ENCODE measurements around the gene ARPP21.

DNA sequence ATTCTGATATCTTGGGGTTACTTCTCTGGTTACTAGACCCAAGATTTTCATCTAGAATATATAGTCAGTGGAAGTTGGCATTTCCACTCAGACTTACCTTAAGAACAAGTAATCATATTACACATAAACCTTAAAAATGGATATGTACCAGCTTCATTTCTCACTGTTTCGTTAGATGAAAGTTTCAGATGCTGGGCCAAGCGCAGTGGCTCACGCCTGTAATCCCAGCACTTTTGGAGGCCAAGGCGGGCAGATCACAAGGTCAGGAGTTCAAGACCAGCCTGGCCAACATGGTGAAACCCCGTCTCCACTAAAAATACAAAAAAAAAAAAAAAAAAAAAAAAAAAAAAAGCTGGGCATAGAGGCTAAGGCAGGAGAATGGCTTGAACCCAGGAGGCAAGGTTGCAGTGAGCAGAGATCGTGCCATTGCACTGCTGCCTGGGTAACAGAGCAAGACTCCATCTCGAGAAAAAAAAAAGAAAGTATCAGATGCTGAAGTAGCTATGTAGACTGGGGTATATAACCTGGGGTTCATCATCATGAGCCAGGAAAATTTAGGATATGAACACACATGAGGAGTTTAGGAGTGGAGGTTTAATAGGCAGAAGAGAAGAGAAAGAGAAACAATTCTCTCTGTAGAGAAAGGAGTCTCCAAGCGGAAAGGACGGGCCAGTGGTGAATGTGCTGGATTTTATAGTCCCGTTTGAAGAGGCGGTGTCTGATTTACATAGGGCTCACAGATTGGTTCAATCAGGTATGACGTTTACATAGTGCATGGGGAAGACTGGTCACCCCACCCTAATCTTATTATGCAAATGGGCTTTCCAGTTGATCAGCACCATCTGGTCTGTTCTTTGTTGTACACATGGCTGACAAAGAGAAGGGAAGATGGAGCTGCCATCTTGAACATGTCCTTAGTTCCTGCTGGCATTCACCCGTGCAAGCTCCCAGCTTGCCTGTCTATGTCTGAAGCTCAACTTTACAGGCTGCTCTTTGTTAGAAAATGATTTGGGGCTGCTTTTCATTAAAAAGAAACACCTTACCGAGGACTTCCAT, 62.7 kb downstream of the TGFBR2 start:
- PRO-cap = no peak

DNA sequence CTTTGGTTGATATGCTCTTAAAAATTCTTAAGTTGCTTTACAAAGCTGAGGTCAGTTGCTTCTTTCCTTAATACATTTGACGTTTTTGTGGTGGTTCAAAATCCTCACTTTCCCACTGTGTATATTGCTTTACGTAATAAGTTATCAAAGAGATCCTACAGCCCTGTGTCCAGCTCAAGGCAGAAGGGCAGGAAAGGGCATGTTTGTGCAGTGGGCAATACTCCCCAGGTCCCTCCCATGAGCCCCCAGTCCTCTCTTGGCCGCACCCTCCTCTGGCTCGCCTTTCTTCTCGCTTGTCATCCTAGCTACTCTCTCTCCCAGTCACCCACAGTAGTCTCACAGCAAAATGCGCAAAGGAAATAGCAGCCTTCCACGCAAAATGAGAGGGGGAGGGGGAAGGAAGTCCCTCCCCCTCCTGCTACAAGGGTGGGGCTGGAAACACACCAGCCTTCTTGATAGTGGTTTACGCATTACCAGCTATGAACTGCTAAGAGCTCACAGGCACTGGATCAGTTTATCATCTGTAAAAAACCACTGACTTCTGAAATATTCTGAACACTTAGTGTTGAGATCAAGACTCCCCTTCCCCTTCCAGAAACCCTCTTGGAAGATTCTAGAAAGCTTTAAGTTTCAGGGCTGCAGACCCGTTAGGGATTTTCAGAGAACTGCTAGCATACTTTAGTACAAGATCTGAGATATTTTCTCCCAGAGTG, 83.8 kb downstream of the GADL1 start:
- PRO-cap = no peak

- PRO-cap = no peak
Measured at GRCh38 chr3:31570319-31571288, 37.9 kb downstream of the STT3B start.

DNA sequence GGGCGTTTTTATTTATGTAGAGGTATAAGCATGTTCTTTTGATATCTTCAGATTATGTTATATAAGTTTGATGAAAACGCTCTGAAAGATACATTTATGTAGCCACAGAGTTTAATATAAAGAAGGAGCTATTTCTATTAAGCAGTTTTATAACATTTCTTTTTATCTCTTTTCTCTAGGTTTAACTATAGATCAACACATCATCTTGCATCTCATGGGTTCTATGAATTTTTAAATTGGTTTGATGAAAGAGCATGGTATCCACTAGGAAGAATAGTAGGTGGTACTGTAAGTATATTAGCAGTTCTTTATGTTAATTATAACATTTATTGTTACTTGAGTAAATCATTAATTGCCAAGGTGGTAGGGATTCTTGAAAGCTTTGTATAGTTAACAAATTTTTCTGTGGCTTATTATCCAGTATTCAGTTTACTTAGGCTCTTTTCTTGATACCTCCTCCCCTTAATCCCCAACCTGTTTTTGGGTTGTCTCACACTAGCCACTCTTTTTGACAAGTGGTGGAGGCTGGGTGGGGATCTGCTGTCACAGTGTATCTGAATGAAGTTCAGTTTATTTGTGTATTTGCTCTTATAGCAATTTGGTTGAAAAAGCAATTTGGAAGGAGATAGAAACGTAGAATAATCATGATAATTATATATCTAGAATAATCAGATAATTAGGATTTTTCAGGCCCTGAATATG, 43.6 kb downstream of the STT3B start:
- PRO-cap = no peak

GRCh38 chr3:31624721-31625197, 92.0 kb downstream of the STT3B start:
- PRO-cap = no peak

DNA sequence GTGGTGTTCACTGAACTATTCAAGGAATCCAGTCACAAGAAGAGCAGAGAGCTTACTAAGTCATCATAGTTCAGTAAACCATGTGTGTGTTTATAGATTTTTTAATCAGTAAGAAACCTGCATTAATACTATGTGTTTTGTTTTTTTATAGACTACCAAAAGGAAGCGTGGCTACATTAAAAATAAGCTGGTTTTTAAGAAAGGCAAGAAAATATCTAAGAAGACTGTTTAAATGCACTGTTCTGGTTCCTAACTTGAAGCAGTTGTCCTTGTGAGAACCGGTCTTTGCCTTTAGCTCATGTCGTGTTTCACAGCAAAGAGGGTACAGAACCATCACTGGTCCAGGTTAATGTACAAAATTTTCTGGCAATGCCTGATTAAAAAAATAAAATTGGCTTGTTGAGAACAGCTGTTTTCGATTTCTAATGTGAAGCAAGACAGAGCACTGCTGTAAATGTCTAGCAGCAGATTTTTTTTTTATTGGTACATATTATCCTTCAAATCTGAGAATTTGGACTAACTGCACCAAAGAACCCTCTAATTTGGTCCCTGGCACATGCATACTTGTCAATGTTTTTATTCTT, 103.2 kb downstream of the STT3B start:
- PRO-cap = no peak

DNA sequence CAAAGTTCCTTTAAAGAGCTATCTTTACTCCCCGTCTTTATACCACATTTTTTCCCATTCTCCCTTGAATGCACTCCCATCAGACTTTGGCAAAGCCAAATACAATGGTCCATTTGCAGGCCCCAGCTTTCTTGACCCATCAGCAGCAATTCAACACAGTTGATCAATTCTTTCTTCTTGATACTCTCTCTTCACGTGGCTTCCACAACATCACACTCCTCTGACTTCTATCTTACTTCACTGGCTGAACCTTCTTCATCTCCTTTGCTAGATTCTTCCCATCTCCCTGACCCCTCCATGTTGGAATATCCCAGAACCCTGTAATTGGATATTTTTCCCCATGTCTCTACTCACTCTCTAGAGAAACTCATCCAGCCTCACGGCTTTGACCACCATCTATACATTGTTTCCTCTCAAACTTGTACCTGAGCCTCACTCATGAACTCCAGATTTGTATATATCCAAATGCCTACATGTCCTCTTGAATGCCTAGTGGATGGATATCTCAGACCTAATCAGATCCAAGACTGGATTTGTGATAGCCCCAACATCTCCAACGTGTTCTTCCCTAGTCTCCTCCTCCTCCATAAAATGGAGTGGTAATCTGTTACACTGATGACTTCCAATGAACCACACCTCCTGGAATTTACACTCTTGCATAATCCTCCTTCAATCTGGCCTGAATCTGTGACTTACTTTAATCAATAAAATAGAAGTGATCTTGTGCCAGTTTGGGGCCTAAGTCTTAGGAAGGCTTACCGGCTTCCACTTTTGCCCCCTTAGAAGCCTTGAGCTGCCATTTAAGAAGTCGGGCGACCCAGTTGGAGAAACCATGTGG, 163.9 kb downstream of the STT3B start:
- PRO-cap = no peak

GRCh38 chr3:31704864-31705296, 172.2 kb downstream of the STT3B start:
- PRO-cap = no peak

- PRO-cap = no peak
Measured at GRCh38 chr3:31733246-31733619, 200.5 kb downstream of the STT3B start.

- PRO-cap = no peak
Measured at GRCh38 chr3:31979111-31980228, 1.6 kb downstream of the OSBPL10 start.

DNA sequence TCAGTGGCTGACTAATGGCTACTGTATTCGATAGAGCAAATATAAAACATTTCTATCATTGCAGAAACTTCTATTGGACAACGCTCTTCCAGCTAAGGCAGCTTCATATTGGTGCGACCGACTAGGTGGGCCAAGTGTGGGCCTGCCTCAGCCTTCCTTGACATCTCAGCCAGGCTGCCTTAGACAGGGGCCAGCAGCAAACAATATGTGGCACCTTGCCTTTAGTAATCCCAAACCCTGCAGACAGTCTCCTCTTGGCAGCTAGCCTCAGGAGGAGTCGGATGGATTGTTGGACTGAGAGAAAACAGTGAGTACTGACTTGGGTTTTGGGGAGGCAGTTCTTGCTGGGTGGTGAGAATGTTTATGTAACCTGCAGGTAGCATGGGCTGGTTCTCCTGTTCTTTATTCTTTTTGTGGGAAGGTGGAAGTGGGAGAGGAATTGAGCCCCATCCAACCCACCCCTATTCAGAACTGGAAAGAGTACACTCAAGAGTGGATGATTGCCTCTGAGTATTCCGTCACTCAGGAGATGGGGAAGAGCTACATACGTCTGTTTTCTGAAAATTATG, 47.1 kb downstream of the GPD1L start:
- PRO-cap = no peak

DNA sequence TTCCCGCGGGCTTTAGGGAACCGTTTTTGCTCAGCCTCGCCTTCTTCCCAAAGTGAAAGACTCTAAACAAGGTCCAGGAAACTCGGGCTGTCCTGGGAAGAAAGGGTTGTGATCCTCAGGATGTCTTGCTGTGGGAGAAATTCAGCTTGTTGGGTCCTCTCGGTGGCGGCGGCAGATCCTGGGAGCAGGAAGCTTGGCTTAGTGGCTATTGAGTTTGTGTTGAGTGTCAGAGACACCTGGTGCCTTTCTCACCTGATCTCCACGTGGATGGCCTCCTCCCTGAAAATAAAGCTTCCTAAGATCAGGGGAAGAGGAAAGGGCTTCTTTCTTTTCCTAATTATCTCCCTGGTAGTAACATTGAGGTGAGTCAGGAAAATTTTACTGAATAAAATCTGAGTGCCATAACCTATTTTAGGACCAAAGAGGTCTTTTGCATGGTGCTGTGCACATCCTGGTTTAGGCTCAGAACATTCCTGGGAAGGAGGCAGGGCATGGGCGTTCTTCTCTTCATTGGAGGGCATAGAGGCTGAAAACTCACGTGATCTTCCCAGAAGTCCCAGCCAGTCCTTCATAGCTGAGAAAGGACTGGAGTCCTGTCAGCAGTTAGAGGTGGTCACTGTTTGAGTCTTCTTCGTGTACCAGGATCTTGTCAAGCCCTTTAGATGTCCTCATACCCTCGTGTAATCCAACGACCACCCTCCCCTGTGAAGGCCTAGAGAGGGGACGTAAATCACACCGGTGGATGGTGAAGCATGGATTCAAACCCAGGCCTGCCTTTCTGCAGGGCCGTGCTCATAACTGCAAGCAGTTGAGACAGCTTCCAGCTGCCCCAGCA, 949 bp downstream of the CMTM8 start:
- PRO-cap = no peak

DNA sequence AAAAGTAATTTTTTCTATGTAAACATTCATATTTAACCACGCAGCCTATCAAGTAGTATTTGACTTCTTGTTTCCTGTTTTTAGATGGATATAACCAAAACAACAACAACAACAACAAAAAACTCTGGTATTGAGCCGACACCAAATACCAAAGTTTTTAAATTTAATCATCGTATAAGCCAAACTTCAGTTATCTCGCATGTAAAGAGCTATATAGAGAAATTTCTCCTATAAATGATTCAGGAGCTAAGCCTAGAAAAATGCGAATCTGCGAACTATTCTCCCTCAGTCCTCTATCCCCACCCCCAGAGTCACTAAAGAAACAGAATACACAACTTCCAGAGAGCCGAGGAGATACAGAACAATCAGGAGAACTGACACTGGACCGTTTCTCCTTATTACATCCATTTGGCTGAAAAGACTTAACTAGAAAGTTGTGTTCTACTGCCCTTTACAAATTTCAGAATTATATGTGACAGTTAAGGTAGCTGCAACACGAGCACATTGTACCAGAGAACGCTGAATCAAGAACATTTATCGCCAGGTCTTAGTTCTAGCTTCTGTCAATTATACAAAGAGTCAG, 1.2 kb downstream of the DYNC1LI1 start:
- PRO-cap = no peak

- PRO-cap = no peak
Measured at GRCh38 chr3:32843971-32844247, 26.1 kb downstream of the TRIM71 start.

- PRO-cap = no peak
Measured at GRCh38 chr3:32961017-32961750, 9.7 kb downstream of the CCR4 start.

GRCh38 chr3:33409035-33410043, 30.9 kb downstream of the UBP1 start:
- PRO-cap = no peak

- PRO-cap = no peak
Measured at GRCh38 chr3:33925461-33925819, 127.0 kb downstream of the PDCD6IP start.

DNA sequence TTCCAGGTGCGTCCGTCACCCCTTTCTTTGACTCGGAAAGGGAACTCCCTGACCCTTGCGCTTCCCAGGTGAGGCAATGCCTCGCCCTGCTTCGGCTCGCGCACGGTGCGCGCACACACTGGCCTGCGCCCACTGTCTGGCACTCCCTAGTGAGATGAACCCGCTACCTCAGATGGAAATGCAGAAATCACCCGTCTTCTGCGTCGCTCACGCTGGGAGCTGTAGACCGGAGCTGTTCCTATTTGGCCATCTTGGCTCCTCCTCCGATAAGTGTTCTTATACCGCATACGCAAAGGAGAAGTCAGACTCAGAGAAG, 620.4 kb downstream of the PDCD6IP start:
- PRO-cap = no peak

- PRO-cap = unidirectional peak, plus-strand start at chr3:35639294; bidirectional peak, plus-strand start at chr3:35639525, minus-strand start at chr3:35640158
Measured at GRCh38 chr3:35639132-35640383, at the start of gene ARPP21. Gene ARPP21 (plus strand): TSS chr3:35639525.

DNA sequence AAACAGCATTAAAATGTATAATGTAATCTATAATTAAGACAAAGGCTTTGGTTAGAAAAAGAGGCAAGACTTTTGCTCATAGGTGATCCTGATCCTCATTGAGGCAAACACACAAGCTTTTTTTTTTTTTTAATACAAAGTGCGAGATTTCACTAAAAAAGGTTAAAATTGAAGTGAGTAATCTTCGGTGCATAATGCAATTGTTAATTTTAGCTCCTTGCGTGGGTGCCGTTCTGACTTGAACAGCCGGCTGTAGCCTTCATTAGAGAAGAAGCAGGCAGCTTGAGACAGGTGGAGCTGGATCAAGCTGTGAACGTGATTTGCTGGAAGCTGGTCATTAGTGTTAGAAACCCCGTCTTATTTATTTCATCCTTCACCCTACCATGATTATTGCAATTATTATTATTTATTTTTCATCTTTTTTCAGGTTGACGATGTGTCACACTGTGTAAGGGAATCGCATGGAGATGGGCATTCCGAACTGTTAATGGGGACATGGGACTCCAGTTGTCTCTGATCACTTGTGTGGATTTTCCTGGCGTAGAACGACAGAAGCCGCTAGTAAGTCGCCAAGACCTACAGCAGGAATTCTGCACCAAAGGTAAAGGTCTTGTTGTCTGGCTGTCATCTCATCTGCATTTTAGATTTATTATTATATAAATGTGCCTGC, 40.2 kb downstream of the ARPP21 start:
- PRO-cap = no peak

Measured in REH cell (cell line).